SK-MEL-5 (cell line): ENCODE measurements around the gene PIP5K1B.

DNA sequence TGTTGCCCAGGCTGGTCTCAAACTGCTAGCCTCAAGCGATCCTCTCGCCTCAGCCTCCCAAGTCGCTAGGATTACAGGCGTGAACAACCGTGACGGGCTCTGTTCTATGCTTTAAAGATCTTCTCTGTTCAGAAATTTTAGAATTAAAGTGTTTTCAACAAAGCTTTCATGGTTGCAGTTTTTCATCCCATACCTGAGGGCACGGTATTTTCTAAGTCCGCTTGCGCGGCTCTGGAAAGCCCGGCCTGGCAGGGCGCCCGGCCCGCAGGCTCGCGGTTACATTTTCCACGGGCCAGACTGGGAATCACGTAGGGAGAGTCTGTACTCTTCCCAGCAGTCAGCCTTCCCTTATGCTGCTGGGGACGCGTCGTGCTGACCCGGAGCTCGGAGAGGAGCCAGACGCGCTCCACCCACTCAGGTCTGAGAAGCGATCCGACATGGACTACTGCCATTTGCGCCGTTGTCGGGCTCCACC is 435.8 kb downstream of the SPATA31A1 start:
RAMPAGE:
- cytosol, long total RNA, result no peak
- long total RNA, result no peak
- nucleus, long total RNA, result no peak

GRCh38 chr9:39874108-39874289 is 518.5 kb downstream of the SPATA31A1 start:
RAMPAGE:
- cytosol, long total RNA, result no peak
- long total RNA, result no peak
- nucleus, long total RNA, result no peak

RAMPAGE:
- cytosol, long total RNA, result no peak
- long total RNA, result no peak
- nucleus, long total RNA, result no peak
These were observed 544.2 kb downstream of the FOXD4L6 start for GRCh38 chr9:40584033-40584889.

GRCh38 chr9:40993163-40993613 is 135.3 kb downstream of the FOXD4L6 start:
RAMPAGE:
- cytosol, long total RNA, result no peak
- long total RNA, result no peak
- nucleus, long total RNA, result no peak

RAMPAGE:
- cytosol, long total RNA, result no peak
- long total RNA, result no peak
- nucleus, long total RNA, result no peak
These were observed 80.0 kb upstream of the ZNG1F start for GRCh38 chr9:41269098-41269451.

RAMPAGE:
- cytosol, long total RNA, result no peak
- long total RNA, result no peak
- nucleus, long total RNA, result no peak
These were observed 388.3 kb downstream of the CNTNAP3B start for GRCh38 chr9:41740987-41741244.

GRCh38 chr9:62375861-62376444 is 1186.1 kb downstream of the SPATA31A7 start:
RAMPAGE:
- cytosol, long total RNA, result no peak
- long total RNA, result no peak
- nucleus, long total RNA, result no peak

GRCh38 chr9:62802363-62802981 is 1612.6 kb downstream of the SPATA31A7 start:
RAMPAGE:
- cytosol, long total RNA, result no peak
- long total RNA, result no peak
- nucleus, long total RNA, result no peak

GRCh38 chr9:62880369-62880963 is 1690.6 kb downstream of the SPATA31A7 start:
RAMPAGE:
- cytosol, long total RNA, result no peak
- long total RNA, result no peak
- nucleus, long total RNA, result no peak

RAMPAGE:
- cytosol, long total RNA, result no peak
- long total RNA, result no peak
- nucleus, long total RNA, result no peak
These were observed 1900.2 kb downstream of the FOXD4L5 start for GRCh38 chr9:63384673-63385402.

DNA sequence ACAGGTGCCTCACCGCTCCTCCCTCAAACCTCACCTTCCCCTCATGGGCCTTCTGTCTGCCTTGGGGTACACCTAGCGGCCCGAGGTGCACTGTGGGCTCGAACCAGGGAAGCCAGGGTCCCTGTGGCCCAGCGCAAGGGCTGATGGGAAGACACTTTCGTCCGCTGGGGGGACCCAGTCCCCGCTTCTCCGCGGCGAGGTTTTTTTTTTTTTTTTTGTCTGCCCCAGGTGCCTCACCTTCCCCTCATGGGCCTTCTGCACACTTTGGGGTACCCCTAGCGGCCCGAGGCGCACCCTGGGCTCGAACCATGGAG is 528.5 kb downstream of the FOXD4L4 start:
RAMPAGE:
- cytosol, long total RNA, result no peak
- long total RNA, result no peak
- nucleus, long total RNA, result no peak

RAMPAGE:
- cytosol, long total RNA, result no peak
- long total RNA, result no peak
- nucleus, long total RNA, result no peak
These were observed 132.6 kb upstream of the ANKRD20A1 start for GRCh38 chr9:67726254-67726430.

DNA sequence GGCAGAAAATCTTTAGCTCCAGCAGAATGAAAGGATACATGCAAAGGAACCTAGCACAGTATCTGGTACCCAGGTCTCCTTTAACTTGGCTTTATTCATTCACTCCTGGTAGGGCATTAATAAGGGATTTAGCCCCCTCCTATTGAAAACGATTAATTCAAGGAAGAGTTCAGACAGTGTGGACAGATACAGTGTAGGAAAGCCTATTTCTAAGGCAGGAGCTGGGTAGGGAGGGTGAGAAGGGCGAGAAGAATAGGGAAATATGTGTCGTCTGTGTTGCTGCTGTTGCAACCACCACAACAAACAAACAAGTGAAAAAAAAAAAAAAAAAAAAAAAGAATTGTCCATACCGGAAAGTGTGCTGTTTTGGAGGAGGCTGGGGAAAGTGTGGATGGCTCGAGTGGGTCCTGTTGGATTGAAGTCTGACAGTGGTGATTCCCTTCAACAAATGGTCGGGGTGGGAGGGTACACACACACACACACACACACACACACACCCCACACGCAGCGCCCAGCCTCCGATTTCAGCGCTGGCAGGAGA is 401 bp upstream of the PGM5 start:
RAMPAGE:
- cytosol, long total RNA, result no peak
- long total RNA, result no peak
- nucleus, long total RNA, result no peak

RAMPAGE:
- cytosol, long total RNA, result no peak
- long total RNA, result no peak
- nucleus, long total RNA, result no peak
These were observed 86.2 kb downstream of the TMEM252 start for GRCh38 chr9:68454508-68454930.

DNA sequence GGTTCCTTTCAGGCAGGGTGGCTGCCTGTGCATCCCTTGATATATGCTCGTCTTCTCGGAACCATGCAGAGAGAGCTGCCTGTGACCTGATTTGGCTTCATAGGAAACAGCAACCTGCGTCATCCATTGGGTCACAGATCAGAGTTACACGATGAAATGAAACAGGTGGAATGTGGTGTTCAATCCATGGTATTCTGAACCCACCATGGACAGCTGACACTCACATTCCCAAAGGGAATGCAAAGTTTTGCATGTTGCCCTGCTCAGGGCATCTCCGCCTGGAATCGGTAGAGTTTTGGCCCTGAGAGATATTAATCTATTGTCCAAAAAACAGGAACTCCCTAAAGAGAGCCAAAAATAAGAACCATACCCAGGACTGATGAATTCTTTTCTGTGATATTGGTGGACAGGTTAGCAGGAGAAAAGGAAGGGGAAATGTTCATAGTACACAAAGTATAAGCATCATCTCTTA is 85.6 kb downstream of the TMEM252 start:
RAMPAGE:
- cytosol, long total RNA, result no peak
- long total RNA, result no peak
- nucleus, long total RNA, result no peak

RAMPAGE:
- cytosol, long total RNA, result no peak
- long total RNA, result no peak
- nucleus, long total RNA, result no peak
These were observed 10.0 kb downstream of the TMEM252 start for GRCh38 chr9:68530648-68531147.

GRCh38 chr9:68560531-68561041 is 19.9 kb upstream of the TMEM252 start:
RAMPAGE:
- cytosol, long total RNA, result no peak
- long total RNA, result no peak
- nucleus, long total RNA, result no peak

RAMPAGE:
- cytosol, long total RNA, result no peak
- long total RNA, result no peak
- nucleus, long total RNA, result no peak
These were observed at the start of gene PIP5K1B for GRCh38 chr9:68704448-68705326. TSS of gene PIP5K1B (plus strand) at chr9:68705240.

DNA sequence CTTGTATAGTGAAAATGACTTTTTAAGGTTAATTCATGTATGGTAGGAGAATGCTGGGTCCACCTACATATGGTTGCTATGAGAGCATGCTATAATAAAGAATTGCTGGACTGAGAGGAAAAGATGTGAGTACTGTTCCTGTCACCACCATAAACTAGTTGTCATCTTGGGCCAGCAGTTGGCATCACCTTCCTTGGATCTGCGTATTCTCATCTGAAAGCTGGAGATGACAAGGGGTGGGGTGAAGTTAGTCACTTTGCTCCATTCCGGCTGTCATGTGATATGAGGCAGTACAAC is 33.3 kb downstream of the PIP5K1B start:
RAMPAGE:
- cytosol, long total RNA, result no peak
- long total RNA, result no peak
- nucleus, long total RNA, result no peak

DNA sequence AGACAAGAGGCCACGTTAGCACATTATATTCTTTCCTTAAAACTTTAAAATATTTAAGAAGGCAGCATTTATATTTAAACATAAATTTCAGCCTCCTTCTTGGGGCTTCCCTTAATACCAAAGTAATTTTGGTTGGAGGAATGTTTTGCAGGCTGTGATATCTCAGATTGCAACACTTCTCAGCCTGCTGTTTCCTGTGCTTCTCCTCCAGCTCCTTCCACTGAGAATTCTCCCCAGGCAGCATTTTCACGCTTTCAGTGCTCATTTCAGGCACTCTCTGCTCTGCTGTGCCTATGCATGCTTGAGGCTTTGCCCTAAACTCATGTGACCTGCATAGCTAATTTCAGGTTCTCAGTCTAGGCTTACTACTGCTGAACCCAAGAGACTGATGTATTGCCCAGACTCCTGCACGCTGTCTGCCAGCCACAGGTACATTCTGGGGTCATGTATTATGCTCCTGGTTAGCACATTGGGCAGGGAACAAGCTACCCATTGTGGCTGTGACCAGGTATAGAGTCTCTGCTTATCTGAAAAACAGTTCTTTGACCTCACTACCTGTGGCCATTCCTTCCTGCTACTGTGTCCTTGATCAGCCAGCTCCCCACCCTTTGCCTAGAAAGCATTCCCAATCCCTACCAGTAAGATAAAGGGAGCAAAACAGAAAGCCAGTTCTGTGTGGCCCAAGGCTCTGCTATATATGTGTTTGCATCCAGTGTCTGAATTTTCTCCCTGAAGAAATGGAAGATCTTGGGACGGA is 34.6 kb downstream of the PIP5K1B start:
RAMPAGE:
- cytosol, long total RNA, result no peak
- long total RNA, result no peak
- nucleus, long total RNA, result no peak